ENCODE measurements around the genes GNAQ, TLE1 and C9orf64.

DNA sequence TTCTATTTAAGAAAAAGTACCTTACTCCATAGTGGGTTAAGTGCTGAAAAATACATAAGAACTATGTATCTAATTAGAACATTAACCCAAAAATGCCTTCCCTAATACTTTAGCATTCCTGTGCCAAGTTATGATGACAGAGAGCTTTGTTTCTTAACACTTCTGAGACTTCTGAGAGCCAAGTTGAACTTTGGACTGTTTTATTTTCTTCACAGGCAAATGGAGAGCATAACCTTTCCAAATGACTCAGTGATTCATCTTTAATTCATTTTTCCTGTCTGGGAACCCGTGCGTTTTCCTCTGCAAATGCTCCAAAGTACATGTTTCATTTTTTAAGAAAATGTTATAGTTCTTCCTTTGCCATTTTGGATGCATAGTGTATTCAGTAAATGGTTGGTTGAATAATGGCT is 191.7 kb upstream of the GNA14 start:
- PRO-cap, 4 experiments = peak in 1 of 4 experiments; most common minus-strand start position 173 of the sequence (in 1)
- RAMPAGE, long total RNA, 2 experiments = no peak in any of the 2 experiments
- RRBS = no CpG with 5 or more reads among the region's 2 CpGs

DNA sequence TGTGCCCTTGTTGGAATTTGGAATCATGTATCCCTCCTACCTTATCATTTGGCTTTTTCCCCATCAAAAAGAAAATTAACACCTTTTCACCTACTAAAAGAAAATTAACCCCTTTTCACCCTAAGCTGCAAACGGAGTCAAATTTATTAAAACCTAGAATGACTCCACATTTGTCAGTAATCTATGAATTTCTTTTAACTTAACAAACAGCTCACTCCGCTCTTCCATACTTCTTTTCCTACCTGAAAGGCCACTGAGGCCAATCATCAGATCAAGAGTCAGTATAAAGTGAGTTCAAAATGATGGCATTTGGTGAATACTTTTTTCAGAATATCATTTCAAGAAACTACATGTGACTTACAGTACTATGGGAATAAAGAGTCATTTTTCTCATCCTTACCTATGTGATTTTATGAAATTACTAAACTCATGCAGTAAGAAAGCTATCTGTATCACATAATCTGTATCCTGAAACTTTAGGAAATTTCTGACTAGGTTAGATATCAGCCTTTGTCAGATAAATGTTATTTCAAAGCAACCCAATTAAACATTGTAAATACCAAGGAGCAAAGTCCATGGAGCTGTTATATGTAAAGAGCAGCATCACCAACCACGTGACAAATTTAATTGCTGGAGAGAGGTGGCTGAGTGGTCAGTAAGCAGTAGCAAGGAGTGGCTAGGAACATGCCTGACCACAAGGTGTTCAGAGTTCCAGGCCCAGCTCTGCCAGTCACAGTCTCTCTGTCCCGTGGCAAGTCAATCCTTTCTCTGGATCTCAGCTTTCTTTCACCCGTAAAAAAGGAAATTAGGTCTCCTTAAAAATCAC is 166.5 kb downstream of the GNAQ start:
- PRO-cap, 4 experiments = no peak in any of the 4 experiments
- RAMPAGE, long total RNA, 2 experiments = no peak in any of the 2 experiments
- RRBS = no CpG with 5 or more reads among the region's 5 CpGs

- PRO-cap, 4 experiments = peak in 4 of 4 experiments; most common plus-strand start chr9:78031958 (in 2); most common minus-strand start chr9:78031934 (in 3)
- RAMPAGE, long total RNA, 2 experiments = no peak in any of the 2 experiments
- RRBS = 1% methylated on average over 13 of the region's 43 CpGs
Measured at GRCh38 chr9:78031696-78032016, at the start of gene GNAQ. Gene GNAQ (minus strand): TSS chr9:78031811.

DNA sequence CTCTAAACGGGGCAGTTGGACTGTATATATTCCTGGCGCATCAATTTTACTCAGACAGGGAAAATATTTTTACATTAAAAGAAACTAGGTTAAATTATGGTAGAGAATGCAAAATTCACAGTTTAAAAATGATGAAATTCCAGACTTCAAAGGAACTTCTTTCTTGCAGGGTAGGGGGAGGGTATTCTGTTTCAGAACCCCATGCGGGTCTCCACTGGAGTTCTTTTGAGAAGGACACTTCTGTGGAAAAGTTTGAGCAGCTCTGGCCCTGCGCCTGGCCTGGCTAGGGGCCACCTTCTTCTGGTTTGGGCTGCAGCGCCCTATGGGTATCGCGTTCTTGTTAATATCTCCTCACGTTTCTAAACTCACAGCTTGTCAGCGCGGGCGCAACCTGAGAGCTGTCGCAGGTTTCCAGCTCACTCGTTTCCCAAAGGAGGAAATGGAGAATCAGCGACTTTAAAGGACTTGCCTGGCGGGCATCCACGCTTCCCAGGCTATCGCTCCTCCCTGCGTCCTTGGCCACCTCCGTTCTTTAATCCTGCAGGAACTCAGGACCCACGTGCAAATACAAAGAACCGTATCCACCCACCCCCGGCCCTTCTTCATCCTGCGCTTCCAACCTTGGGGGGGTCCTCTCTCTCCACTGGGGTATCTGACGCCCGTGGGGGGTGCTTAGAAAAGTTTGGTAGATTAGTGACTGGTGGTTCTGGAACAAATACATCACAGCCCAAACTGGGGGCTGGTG is 788 bp upstream of the PSAT1 start:
- PRO-cap, 4 experiments = no peak in any of the 4 experiments
- RAMPAGE, long total RNA, 2 experiments = no peak in any of the 2 experiments
- RRBS = no CpG with 5 or more reads among the region's 25 CpGs

GRCh38 chr9:79093052-79093329 is 478.8 kb upstream of the TLE4 start:
- PRO-cap, 4 experiments = no peak in any of the 4 experiments
- RAMPAGE, long total RNA, 2 experiments = no peak in any of the 2 experiments
- RRBS = no CpG with 5 or more reads among the region's 3 CpGs

DNA sequence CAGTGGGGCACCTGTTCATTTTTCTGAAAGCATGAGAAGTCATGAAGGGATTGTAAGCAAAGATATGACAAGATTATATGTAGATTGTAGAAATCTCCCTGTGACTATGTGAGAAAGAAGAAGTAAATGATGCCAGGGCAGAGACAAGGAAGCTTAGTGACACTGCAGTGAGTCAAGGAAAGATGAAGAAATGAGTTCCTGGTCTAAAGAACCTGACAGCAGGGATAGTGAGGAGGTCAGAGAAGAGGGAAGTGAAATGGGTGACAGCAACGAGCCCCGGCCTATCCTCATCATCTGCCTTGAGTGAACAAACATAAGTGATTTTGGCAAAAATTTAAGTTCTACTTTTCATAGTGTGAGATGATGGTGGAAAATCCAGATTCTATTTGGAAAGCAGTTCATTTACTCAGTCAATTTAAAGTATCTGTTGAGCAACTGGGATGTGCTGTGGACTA is 297.0 kb downstream of the TLE4 start:
- PRO-cap, 4 experiments = no peak in any of the 4 experiments
- RAMPAGE, long total RNA, 2 experiments = no peak in any of the 2 experiments
- RRBS = no CpG with 5 or more reads among the region's 2 CpGs

DNA sequence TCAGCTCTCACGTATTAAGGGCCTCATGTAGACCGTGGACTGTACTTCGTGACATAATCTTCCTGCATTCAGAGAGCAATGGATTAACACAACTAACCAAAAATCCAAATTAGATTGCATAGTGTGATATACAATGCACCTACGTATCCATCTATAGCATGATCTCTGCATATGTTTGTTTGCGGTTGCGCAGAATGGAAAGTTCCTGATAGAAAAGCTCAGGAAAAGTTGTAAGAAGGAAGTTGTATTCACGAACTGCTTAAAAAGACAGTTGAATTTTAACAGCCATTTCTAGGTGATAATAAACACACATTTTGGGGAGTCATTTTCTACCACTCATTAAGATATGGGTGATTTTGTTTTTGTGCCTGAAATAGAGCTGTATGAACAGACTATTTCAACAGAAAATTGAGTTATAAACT is 869.0 kb downstream of the TLE4 start:
- PRO-cap, 4 experiments = no peak in any of the 4 experiments
- RAMPAGE, long total RNA, 2 experiments = no peak in any of the 2 experiments
- RRBS = no CpG with 5 or more reads among the region's 7 CpGs

GRCh38 chr9:81396442-81397118 is 292.8 kb downstream of the TLE1 start:
- PRO-cap, 4 experiments = no peak in any of the 4 experiments
- RAMPAGE, long total RNA, 2 experiments = no peak in any of the 2 experiments
- RRBS = no CpG with 5 or more reads among the region's 13 CpGs

DNA sequence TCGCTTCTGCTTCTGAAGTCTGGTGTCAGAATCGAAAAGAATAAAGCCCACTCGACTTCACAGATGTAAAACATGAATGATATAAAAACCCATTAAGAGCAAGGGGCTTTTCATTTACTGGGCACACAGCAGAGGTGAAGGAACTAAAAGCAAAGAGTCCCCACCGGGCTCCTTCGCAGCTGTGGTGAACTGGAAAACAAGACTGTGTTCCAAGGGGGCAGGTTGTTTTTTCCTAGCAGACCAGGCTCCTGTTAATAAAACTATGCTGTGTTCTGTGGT is 91.7 kb downstream of the TLE1 start:
- PRO-cap, 4 experiments = peak in 1 of 4 experiments; most common minus-strand start position 183 of the sequence (in 1)
- RAMPAGE, long total RNA, 2 experiments = no peak in any of the 2 experiments
- RRBS = no CpG with 5 or more reads among the region's 5 CpGs

DNA sequence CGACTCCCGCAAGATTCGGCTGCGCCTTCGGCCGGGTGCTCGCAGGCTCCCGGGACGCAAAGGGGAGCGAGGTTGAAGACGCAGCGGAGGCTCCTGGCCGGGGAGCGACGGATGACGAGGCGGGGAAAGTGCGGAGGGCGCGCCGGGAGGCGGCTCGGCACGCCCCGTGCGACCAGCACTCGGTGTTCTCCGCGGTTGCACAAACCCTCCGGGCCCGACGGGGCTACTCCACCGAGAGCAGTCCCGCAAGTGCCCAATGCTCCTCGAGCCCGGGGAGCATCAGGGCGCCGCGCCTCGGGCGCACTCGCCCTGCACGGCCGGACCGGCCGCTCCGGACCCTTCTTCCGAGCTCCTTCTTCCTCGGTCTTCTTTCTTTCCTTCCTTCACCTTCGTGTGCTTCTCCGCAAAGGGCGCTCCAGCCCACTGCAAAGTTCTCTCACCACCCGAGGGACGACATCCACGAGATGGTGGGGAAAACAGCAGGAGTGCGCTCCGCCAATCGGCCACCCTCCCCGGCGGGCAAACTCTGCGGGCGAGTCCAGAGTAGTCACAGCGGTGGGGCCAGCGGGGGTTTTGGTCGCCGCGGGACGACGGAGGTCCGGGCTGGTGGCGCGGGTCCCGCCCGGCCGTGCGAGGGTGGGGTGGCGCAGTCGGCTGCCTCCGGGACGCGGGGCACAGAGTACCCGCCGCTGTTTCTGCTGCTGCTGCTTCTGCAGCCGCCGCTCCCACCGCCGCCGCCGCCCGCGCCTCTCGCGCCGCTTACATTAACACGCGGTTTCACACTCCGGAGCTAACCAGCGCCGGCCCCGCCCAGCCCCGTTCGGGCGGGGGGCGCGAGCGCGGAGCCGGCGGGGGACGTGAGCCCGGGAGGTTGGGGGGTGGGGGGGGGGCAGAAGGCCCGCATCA is at the start of gene TLE1:
Gene TLE1 (minus strand): TSS at position 766 of the 906 bp plus-strand sequence.
- PRO-cap, 4 experiments = peak in 4 of 4 experiments; most common plus-strand start position 202 of the sequence (in 2); most common minus-strand start position 766 of the sequence (in 3)
- RAMPAGE, long total RNA, 2 experiments = start-site peak on the minus strand in 1 of 2 experiments, centred at position 766 of the sequence, 84 reads per replicate
- RRBS = 2% methylated on average over 37 of the region's 112 CpGs

GRCh38 chr9:81879218-81879634 is 49.0 kb upstream of the SPATA31D4 start:
- PRO-cap, 4 experiments = peak in 1 of 4 experiments; most common minus-strand start chr9:81879482 (in 1)
- RAMPAGE, long total RNA, 2 experiments = no peak in any of the 2 experiments
- RRBS = no CpG with 5 or more reads among the region's 3 CpGs

- PRO-cap, 4 experiments = no peak in any of the 4 experiments
- RAMPAGE, long total RNA, 2 experiments = no peak in any of the 2 experiments
- RRBS = no CpG with 5 or more reads among the region's 7 CpGs
Measured at GRCh38 chr9:83000202-83000920, 62.6 kb downstream of the RASEF start.

GRCh38 chr9:83061936-83062751 is 798 bp downstream of the RASEF start:
- PRO-cap, 4 experiments = peak in 2 of 4 experiments; most common plus-strand start chr9:83062108 (in 2); most common minus-strand start chr9:83062444 (in 1)
- RAMPAGE, long total RNA, 2 experiments = no peak in any of the 2 experiments
- RRBS = 2% methylated on average over 20 of the region's 69 CpGs

- PRO-cap, 4 experiments = no peak in any of the 4 experiments
- RAMPAGE, long total RNA, 2 experiments = no peak in any of the 2 experiments
- RRBS = no CpG with 5 or more reads among the region's 23 CpGs
Measured at GRCh38 chr9:83228670-83229065, 165.7 kb upstream of the RASEF start.

- PRO-cap, 4 experiments = no peak in any of the 4 experiments
- RAMPAGE, long total RNA, 2 experiments = no peak in any of the 2 experiments
- RRBS = no CpG with 5 or more reads among the region's 3 CpGs
Measured at GRCh38 chr9:83671760-83672757, 35.7 kb downstream of the UBQLN1 start.

- PRO-cap, 4 experiments = no peak in any of the 4 experiments
- RAMPAGE, long total RNA, 2 experiments = no peak in any of the 2 experiments
- RRBS = no CpG with 5 or more reads among the region's 4 CpGs
Measured at GRCh38 chr9:83701697-83702029, 6.1 kb downstream of the UBQLN1 start.

DNA sequence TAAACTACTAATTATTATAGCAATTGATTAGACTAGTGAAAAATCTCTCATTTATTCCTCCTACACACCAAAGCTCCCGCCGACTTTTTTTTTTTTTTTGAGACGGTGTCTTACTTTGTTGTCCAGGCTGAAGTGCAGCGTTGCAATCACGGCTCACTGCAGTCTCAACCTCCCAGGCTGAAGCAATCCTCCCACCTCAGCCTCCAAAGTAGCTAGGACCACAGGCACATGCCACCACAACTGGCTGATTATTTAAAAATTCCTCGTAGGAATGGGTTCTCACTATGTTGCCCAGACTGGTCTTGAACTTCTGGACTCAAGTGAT is 30.0 kb upstream of the UBQLN1 start:
- PRO-cap, 4 experiments = no peak in any of the 4 experiments
- RAMPAGE, long total RNA, 2 experiments = no peak in any of the 2 experiments
- RRBS = no CpG with 5 or more reads among the region's 6 CpGs

- PRO-cap, 4 experiments = no peak in any of the 4 experiments
- RAMPAGE, long total RNA, 2 experiments = no peak in any of the 2 experiments
- RRBS = no CpG with 5 or more reads among the region's 4 CpGs
Measured at GRCh38 chr9:83883688-83884289, 37.4 kb downstream of the KIF27 start.

GRCh38 chr9:83935101-83935614 is 13.9 kb upstream of the KIF27 start:
- PRO-cap, 4 experiments = peak in 2 of 4 experiments; most common minus-strand start chr9:83935350 (in 2)
- RAMPAGE, long total RNA, 2 experiments = no peak in any of the 2 experiments
- RRBS = no CpG with 5 or more reads among the region's 4 CpGs

- PRO-cap, 4 experiments = peak in 4 of 4 experiments; most common plus-strand start chr9:83956684 (in 2); most common minus-strand start chr9:83956550 (in 3)
- RAMPAGE, long total RNA, 2 experiments = start-site peak on the minus strand in 2 of 2 experiments, at chr9:83956415-83956756 at its widest, 23 to 44 reads per replicate
- RRBS = 4% methylated on average over 11 of the region's 86 CpGs
Measured at GRCh38 chr9:83955988-83957376, at the start of gene C9orf64. Gene C9orf64 (minus strand): TSS chr9:83956742.